Mammary microvascular endothelial cell (primary cell): Measurements from ENCODE around the genes LRRC8B, TGFBR3 and SETSIP.

DNA sequence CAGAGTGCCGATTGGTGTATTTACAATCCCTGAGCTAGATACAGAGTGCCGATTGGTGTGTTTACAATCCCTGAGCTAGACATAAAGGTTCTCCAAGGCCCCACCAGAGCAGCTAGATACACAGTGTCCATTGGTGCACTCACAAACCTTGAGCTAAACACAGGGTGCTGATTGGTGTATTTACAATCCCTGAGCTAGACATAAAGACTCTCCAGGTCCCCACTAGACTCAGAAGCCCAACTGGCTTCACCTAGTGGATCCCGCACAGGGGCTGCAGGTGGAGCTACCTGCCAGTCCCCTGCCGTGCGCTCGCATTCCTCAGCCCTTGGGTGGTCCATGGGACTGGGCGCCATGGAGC is 1.8 kb upstream of the GBP2 start:
- RAMPAGE, long total RNA: no peak

- RAMPAGE, long total RNA: no peak
Observed at GRCh38 chr1:89311793-89312238, 39.2 kb upstream of the GBP5 start.

- RAMPAGE, long total RNA: no peak
Observed at GRCh38 chr1:89516036-89516547, 8.5 kb upstream of the LRRC8B start.

- RAMPAGE, long total RNA: no peak
Observed at GRCh38 chr1:89523892-89524954, at the start of gene LRRC8B. LRRC8B (plus strand) TSS chr1:89524829.

DNA sequence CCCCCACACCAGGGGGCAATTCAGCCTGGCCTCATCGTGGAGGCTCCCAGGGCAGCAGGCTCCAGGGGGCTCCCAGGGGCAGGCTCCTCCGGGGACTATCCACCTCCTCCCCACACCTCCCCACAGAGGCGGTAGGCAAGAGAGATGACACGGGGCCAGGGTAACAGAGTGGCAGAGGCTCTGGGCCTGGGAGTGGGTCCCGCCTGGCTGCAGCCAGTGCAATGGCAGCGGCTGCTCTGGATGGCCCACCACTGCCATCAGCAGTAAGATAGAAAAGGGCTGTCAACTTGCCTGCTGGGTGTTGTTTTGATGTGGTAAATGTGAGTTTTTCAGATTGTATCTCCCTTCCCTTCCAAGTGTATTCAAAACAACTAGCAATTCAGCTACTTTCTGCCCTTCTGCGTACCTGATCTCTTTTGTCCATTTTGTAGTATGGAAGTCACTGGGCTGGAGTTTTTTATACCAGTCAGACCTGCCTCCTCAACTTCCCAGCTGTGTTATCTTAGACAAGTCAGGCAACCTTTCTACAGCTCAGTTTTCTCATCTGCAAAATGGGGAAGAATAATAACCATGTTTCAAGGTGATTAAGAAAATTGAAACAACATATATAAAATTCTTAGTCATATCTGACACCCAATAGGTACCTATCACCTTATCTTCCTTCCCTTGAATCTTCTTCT is 22.2 kb upstream of the LRRC8C start:
- RAMPAGE, long total RNA: no peak

DNA sequence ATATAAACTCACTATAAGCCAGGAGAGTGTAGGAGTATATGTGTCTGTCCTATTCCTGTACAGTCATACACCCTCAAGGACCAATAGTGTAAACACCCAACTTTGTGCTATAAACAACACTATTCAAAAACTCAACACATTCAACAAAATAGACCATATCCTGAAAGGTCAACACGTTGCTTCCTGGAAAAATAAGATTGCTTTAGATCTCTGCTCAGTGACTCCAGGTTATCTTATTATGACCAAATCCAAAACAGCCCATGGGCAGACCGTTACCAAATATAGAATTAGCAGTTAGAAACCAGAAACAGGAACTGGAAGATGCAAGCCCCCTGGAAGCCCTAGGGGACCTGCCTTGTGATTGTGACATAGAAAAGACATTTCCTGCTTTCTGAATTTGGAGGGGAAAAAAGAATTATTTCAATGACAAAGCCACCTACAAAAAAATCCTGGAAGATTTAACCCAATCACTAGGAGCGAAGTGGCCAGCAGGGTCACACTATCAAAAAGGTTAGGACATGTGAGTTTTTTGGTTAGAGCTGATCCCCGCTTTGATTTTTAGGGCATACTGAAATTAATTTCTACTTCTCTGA is 59.9 kb downstream of the LRRC8C start:
- RAMPAGE, long total RNA: no peak

DNA sequence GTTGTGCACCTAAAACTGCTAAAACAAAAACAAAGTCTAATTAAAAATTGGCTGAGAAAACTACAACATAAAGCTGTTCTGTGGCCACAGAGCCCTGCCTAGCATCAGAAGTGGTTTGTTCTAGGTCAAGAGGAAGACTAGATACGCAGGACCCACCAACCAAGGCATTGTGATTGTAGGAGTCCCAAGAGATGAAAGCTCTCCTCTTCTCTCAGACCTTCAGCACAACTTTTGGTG is 80.9 kb upstream of the LRRC8D start:
- RAMPAGE, long total RNA: no peak

- RAMPAGE, long total RNA: no peak
Observed at GRCh38 chr1:89821825-89822169, 965 bp downstream of the LRRC8D start.

GRCh38 chr1:89842927-89843282 is 22.1 kb downstream of the LRRC8D start:
- RAMPAGE, long total RNA: no peak

DNA sequence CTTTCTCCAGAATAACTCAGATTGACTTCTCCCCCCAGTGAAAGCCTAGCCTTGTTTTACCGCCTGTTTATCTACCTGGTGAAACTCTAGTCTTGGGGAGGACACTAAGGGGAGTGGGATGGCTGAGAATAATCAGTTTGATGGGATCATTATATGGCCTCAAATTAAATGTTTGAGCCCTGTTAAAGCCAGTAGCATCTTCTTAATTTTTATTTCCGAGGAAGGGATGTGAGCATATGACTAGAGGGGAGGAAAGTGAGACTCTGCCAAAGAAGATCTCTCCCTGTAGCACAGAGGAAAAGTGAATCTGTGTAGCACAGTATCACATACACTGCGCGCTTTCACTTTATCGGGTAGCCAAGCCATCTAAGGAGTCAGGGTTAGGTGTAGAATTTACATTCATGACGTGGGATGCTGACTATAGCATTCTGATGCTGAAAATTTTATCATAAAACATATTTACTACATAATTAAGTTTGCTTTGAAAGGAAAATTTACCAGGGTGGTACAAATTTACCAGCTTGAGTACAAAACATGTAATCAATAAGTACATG is 24.0 kb downstream of the LRRC8D start:
- RAMPAGE, long total RNA: no peak

GRCh38 chr1:89846946-89847689 is 26.3 kb downstream of the LRRC8D start:
- RAMPAGE, long total RNA: no peak

- RAMPAGE, long total RNA: no peak
Observed at GRCh38 chr1:89953269-89953850, 41.5 kb upstream of the ZNF326 start.

DNA sequence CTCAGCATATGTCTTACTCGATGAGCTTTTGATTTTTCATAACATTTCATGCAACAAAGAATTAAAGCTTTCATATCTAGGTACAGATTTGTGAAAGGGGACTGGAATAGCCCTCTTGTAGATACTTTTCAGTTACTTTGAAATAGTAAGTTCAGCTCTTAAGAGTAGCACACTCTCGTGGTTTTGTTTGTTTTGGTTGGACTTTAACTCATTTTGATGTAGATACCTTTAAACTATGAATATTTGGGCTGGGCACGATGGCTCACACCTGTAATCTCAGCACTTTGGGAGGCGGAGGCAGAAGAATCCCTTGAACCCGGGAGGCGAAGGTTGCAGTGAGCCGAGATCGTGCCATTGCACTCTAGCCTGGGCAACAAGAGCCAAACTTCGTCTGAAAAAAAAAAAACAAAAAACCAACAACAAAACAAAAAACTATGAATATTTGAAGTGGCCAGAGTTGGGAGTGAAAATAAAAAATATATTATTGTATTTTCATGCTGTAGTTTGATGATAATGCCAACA is 1.5 kb downstream of the ZNF326 start:
- RAMPAGE, long total RNA: no peak

- RAMPAGE, long total RNA: no peak
Observed at GRCh38 chr1:91160341-91160868, 138.6 kb upstream of the ZNF644 start.

GRCh38 chr1:91591260-91591714 is 90.6 kb downstream of the CDC7 start:
- RAMPAGE, long total RNA: no peak

- RAMPAGE, long total RNA: no peak
Observed at GRCh38 chr1:91681854-91682207, 181.2 kb downstream of the CDC7 start.

GRCh38 chr1:91745852-91746409 is 140.0 kb downstream of the TGFBR3 start:
- RAMPAGE, long total RNA: no peak

DNA sequence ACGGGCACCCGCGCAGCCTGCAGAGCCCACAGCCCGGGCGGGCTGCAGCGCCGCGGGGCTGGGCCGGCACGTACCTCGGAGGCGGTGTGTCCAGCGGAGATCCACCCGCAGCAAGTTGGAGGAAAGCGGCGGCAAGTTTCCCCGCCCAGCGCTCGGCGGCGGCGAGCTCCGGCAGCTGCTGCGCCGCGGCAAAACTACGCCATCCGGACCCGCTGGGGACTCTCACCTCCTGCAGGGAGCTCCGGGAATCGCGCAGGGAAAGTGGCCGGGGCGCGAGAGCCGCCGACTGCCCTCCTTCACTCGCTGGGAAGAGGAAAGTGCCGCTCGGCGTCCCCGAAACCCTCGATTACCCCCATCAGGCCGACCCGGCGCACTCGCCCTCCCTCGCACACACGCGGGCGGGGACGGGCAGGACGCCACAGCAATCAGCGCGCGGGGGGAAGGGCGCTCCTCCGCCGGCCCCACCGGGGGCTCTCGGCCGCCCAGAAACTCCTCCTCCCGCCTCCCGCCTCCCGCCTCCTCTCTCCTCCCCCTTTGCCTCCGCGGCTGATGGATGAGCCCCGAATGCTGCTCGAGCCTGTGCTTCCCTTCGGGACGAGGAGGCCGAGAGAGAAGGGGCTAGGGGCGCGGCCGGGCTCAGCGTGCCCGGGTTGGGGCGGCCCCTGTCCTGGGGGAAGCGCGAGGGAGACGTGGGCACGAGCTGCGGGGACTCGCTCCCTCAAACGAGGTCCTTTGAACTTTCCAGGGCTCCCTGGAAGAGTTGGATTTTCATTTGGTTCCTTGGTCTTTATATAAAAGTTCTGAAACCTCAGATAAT is at the start of gene TGFBR3:
Gene TGFBR3 (minus strand): TSS at position 348 of the 817 bp plus-strand sequence.
- RAMPAGE, long total RNA: no peak

- RAMPAGE, long total RNA: no peak
Observed at GRCh38 chr1:92075350-92075606, at the start of gene SETSIP. SETSIP (minus strand) TSS chr1:92075411.

- RAMPAGE, long total RNA: no peak
Observed at GRCh38 chr1:92360069-92360469, 61.2 kb downstream of the RPAP2 start.